Measurements from ENCODE around the gene RBM26.

GRCh38 chr13:76820771-76821163 lies 65.4 kb downstream of the KCTD12 start:
- PRO-cap, 3 experiments, result no peak in any of the 3 experiments
- RAMPAGE, long total RNA, result no peak
- RRBS, 2 experiments, result no CpG with 5 or more reads among the region's 4 CpGs

GRCh38 chr13:76829627-76829906 lies 56.6 kb downstream of the KCTD12 start:
- PRO-cap, 3 experiments, result no peak in any of the 3 experiments
- RAMPAGE, long total RNA, result no peak
- RRBS, 2 experiments, result 4 to 8% methylated on average over 3 of the region's 7 CpGs

DNA sequence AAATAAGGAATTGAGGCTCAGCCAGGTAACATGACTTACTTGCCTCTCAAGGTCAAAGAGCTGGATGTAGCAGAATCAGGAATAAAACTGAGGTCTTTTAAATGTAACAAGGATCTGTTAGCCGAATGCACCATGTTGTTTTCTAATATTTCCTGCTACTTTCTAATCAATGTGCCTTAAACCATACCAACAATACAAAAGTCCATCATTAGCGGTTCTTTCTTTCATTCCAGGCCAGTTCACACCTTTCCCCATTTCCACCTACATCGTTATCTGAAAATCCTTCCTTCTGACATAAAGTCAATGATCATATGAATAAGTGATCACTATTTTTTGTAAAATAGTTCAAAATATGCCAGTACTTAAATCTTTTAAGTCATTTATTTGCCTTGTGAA lies 6.8 kb downstream of the CLN5 start:
- PRO-cap, 3 experiments, result no peak in any of the 3 experiments
- RAMPAGE, long total RNA, result no peak
- RRBS, 2 experiments, result no CpG with 5 or more reads among the region's 3 CpGs

GRCh38 chr13:77109294-77109807 lies 82.4 kb upstream of the FBXL3 start:
- PRO-cap, 3 experiments, result no peak in any of the 3 experiments
- RAMPAGE, long total RNA, result no peak
- RRBS, 2 experiments, result no CpG with 5 or more reads among the region's 4 CpGs

DNA sequence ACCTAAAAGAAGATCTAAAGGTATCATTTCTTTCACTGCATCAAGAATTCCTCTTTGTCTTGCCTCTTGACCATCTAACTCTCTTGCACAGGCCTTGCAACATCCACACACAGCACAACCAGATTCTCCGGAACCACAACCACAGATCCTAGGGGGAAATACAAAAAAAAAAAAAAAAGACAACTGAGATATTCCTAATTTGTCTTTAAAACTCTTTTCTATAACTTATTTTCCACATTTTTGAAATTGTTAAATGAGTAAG lies 83.2 kb downstream of the MYCBP2 start:
- PRO-cap, 3 experiments, result no peak in any of the 3 experiments
- RAMPAGE, long total RNA, result no peak
- RRBS, 2 experiments, result no CpG with 5 or more reads among the region's 1 CpG

DNA sequence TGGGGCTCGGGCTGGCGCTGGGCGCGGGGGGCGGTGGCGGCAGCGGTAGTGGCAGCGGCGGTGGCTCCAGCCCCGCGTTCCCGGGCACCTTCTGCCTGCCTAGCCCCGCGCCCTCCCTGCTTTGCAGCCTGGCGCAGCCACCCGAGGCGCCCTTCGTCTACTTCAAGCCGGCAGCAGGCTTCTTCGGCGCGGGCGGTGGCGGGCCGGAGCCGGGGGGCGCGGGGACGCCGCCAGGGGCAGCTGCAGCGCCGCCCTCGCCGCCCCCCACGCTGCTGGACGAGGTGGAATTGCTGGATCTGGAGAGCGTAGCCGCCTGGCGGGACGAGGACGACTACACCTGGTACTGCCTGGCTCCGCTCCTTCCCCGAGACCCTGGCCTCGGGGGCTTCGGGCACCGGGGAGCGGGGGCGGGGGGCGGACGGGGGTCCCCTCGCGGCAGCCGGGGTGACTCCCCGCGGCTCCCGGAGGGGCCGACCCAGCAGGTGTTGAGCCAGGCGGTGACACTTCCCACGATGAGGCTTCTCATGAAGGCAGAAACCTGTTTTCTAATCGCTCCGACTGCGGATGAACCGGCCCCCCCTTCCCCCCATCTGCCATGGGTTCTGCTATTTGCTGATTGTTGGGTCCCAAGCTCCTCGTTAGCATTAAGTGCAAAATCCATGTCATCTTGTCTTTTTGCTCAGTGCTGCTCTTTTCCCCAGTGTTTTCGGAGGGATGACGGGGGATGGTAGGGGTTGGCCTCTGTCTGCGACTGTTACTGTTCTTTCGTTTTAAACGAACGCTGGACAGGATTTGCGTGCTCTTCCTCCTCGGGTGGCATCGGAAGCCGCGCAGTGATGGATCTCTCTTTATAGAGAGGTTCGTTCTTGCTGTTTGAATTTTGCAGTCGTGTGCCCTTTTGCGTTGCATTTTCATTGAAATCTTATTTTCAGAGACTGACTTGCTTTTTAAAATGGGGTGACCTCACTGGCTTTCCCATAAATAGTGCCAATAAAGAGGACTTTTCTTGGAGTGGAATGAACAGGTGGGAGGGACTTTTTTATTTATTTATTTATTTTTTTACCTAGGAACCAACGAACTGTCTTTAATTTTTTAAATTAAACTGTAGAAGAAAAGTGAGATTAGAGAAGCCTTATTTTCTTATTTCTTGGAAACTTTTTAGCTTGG lies 1.1 kb downstream of the SLAIN1 start:
- PRO-cap, 3 experiments, result no peak in any of the 3 experiments
- RAMPAGE, long total RNA, result no peak
- RRBS, 2 experiments, result 1 to 3% methylated on average over 32 of the region's 79 CpGs

DNA sequence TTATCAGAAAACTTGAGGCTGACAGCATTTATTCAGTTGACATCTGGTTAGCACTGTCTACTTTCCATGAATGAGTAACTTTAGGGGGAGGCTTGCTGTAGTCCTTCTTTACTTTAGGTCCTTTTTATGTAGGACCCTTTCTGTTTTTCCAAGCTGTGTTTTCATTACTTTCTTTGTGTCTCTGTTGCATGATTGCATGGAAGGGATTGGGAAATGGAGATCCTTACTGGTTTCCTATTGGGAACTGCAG lies 1.8 kb downstream of the SLAIN1 start:
- PRO-cap, 3 experiments, result no peak in any of the 3 experiments
- RAMPAGE, long total RNA, result no peak

GRCh38 chr13:78657994-78658969 lies 673 bp downstream of the OBI1 start:
- PRO-cap, 3 experiments, result no peak in any of the 3 experiments
- RAMPAGE, long total RNA, result no peak
- RRBS, 2 experiments, result 2 to 3% methylated on average over 8 of the region's 39 CpGs

DNA sequence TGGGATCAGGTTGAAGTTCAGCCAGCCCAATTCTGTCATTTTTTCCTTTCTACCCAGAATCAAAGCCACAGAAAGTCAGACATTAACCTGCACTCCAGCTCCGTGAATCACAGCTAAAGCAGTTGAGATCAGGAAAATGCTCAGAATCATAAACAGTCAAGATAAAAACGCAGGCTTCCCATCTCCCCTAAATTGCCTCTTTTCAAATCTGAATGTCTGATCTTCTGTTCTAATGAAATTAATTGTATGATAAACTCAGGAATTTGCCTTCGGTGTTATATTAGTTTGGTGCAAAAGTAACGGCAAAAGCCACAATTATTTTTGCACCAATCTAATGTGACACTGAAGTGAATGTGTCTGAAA lies 208.9 kb upstream of the OBI1 start:
- PRO-cap, 3 experiments, result no peak in any of the 3 experiments
- RAMPAGE, long total RNA, result no peak
- RRBS, 2 experiments, result no CpG with 5 or more reads among the region's 4 CpGs

GRCh38 chr13:79402006-79402399 lies 4.1 kb downstream of the RBM26 start:
- PRO-cap, 3 experiments, result no peak in any of the 3 experiments
- RAMPAGE, long total RNA, result no peak
- RRBS, 2 experiments, result no CpG with 5 or more reads among the region's 1 CpG

GRCh38 chr13:79404048-79404902 lies 1.8 kb downstream of the RBM26 start:
- PRO-cap, 3 experiments, result no peak in any of the 3 experiments
- RAMPAGE, long total RNA, result no peak
- RRBS, 2 experiments, result no CpG with 5 or more reads among the region's 4 CpGs

GRCh38 chr13:79405454-79406431 lies at the start of gene RBM26:
Gene RBM26, minus strand, starts transcription at chr13:79406255.
- PRO-cap, 3 experiments, result peak in 3 of 3 experiments; most common plus-strand start chr13:79405901 (in 3); most common minus-strand start chr13:79405829 (in 2)
- RAMPAGE, long total RNA, result no peak
- RRBS, 2 experiments, result under 1 to 2% methylated on average over 19 to 21 of the region's 77 CpGs

GRCh38 chr13:79482198-79482773 lies 1.3 kb downstream of the NDFIP2 start:
- PRO-cap, 3 experiments, result no peak in any of the 3 experiments
- RAMPAGE, long total RNA, result no peak
- RRBS, 2 experiments, result no CpG with 5 or more reads among the region's 2 CpGs

GRCh38 chr13:79998459-79998820 lies 342.5 kb downstream of the SPRY2 start:
- PRO-cap, 3 experiments, result no peak in any of the 3 experiments
- RAMPAGE, long total RNA, result no peak
- RRBS, 2 experiments, result no CpG with 5 or more reads among the region's 2 CpGs

DNA sequence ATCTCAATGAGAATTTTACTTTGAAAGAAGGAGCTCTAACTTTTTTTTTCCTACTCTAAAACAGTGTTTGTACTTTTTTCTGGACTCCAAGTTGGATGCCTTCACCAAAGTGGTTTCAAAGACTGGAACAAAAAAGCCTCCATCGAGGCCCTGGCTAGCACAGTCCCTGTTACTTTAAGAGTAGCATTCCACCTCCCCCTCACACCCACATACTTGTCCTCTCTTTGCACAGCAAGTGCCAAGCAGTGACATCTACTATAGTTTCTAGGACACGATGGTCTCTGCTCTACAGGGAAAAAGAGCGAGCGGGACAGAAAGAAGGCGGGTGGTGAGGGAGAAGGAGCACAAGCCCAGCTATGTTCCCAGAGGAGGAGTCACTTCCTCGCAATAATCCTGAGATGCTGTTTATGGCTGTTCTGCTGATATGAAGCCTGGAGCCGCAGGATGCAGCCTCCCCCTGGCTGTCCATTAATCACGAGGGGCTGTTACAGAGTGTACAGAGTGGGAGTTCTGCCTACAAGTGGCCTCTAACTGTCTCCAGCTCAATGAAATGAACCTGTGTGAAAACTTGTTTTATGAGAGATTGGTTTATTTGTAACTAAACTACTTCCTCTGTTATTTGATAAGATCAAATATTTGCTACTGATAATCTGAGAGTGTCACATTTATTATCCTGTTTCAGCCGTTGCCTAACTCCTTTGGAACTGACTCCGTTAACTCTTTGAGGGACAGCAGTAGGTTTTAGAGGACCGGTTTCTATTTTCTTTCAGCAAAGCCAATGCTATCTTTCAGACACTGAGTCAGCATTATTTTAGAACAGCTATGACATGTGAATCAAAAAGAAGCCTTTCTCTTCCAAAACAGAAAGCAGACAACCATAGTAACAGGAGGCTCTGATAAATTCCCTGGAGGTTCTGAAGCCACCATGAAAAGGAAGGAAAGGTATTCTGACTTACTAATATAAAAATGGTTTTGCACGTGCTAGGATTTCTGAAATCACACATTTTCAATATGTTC lies 208.0 kb downstream of the SPRY2 start:
- PRO-cap, 3 experiments, result peak in 3 of 3 experiments; most common plus-strand start position 313 of the sequence (in 2)
- RAMPAGE, long total RNA, result no peak
- RRBS, 2 experiments, result no CpG with 5 or more reads among the region's 12 CpGs

GRCh38 chr13:80173242-80173574 lies 167.7 kb downstream of the SPRY2 start:
- PRO-cap, 3 experiments, result no peak in any of the 3 experiments
- RAMPAGE, long total RNA, result no peak
- RRBS, 2 experiments, result no CpG with 5 or more reads among the region's 2 CpGs

GRCh38 chr13:80339526-80339825 lies 1.4 kb downstream of the SPRY2 start:
- PRO-cap, 3 experiments, result no peak in any of the 3 experiments
- RAMPAGE, long total RNA, result no peak
- RRBS, 2 experiments, result no CpG with 5 or more reads among the region's 4 CpGs

- PRO-cap, 3 experiments, result no peak in any of the 3 experiments
- RAMPAGE, long total RNA, result no peak
- RRBS, 2 experiments, result no CpG with 5 or more reads among the region's 4 CpGs
Observed at GRCh38 chr13:80400135-80400640, 59.3 kb upstream of the SPRY2 start.

DNA sequence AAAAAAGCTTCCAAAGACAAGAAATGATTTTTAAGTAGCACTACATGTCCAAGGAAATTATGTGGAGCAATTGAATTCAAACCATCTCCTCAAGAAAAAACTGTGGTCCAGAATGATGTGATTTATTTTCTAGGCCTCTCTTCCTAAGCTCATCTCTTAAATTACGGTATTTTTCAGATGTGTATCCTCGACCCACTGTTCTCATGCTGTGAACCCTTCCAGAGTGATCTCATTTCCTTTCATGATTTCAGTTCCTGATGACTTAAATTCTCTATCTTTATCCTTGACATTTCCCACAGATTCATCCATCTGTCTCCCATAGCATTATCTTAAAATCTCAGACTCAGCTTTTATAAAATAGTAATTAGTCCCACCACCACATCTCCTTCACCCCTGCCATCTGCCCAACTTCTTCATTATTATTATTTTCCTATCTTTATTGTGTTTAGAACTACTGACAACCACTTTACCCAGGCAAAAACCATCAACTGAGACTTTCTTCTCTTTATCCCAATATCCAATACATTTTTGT lies 117.7 kb upstream of the SPRY2 start:
- PRO-cap, 3 experiments, result no peak in any of the 3 experiments
- RAMPAGE, long total RNA, result no peak
- RRBS, 2 experiments, result no CpG with 5 or more reads among the region's 2 CpGs

GRCh38 chr13:80654907-80655317 lies 314.0 kb upstream of the SPRY2 start:
- PRO-cap, 3 experiments, result no peak in any of the 3 experiments
- RAMPAGE, long total RNA, result no peak
- RRBS, 2 experiments, result 59 to 60% methylated on average over 10 of the region's 31 CpGs

All from skeletal muscle tissue (tissue), 7 donors.